ENCODE measurements around the gene POTEC.

DNA sequence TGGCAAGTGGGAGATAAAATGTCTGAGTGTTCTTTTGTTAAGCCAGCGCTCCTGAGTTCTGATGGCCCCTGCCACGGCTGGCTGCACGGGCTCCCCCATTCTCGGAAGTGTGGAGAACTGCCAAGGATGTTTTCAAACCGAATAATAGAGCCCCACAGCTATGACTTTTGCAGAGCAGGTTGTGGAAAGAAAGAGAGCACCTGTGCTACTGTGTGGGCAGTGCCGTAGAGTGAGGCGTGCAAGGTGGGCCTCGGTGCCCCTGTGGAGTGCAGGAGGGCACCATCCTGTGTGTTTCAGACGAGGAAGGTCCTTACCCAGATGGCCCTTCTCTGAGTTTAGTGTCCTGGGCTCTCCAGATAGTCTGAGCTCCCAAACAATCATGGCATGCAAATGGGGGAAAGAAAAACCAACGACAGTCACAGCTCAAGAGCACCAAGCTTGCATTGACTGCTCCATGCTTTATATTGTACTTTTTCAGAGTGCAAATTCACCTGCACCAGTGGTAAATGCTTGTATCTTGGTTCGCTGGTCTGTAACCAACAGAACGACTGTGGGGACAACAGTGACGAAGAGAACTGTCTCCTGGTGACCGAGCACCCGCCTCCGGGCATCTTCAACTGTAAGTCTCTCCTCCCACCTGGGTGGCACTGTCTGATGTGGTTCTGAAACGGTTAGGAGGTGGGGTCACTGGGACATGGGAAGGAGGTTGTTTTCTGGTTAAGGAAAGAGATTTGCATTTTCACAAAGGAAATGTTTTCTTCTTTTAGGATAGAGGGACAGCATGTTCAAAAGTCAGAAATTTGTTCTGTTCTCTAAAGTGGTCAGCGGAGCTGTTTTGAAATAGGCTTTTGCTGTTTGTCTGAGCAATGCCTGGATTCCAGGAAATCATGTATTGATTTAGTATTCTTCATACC, 219.5 kb downstream of the LDLRAD4 start:
- PRO-cap, 7 experiments, result no peak in any of the 7 experiments
- RAMPAGE, long total RNA, 2 experiments, result no peak in any of the 2 experiments

- PRO-cap, 7 experiments, result no peak in any of the 7 experiments
- RAMPAGE, long total RNA, 2 experiments, result no peak in any of the 2 experiments
These were observed 253.5 kb downstream of the LDLRAD4 start for GRCh38 chr18:13471903-13472633.

DNA sequence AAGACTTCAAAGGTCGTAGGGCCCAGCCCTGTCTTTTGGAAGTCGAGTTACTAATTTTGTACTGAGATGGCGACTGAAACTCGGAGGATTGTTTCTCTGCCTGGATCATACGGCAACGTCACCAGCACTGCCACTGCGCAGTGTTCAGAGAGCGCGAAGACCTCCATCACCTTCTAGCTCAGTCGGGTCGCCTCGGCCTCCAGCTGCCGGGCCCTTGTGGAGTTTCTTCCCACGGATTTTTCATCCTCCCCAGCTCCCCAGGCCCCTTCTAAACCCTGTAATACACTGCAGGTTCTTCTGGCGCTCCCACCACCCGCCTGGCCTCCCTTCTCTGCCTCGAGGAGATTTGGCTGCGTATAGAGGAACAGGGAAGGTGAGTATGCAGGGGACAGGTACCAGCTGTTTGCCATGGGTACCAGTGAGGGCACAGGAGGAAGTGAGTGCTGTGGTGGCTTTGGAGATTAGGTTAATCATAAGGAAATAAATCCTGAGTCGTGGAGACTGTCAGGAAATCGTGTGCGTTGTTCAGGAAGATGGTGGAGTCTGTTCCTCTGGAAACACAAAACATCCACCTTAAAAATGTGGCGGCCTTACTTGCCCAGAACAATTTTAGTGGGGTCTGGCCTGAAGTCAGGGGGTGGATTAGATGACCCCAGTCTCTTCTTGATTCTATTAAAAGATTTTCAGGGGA, 230.5 kb downstream of the FAM210A start:
- PRO-cap, 7 experiments, result no peak in any of the 7 experiments
- RAMPAGE, long total RNA, 2 experiments, result no peak in any of the 2 experiments

DNA sequence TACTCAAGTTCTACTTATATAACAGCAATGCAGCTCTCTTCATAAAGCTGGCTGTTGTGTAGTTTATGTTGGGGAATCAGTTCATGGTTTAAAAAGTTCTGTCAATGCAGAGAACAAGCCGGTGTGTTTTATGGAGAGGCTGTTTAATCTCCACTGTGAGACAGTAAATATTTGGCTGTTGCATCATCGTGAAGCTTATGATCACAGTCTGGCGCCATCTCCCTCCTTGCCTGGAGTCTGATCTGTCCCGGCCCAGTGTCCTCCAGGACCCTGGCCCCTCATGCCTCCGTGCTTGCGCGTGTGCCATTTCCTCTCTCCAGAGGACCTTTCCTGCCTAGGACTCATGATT, 184.3 kb downstream of the FAM210A start:
- PRO-cap, 7 experiments, result peak in 1 of 7 experiments; most common plus-strand start position 206 of the sequence (in 1)
- RAMPAGE, long total RNA, 2 experiments, result no peak in any of the 2 experiments

GRCh38 chr18:13564971-13565775, 161.2 kb downstream of the FAM210A start:
- PRO-cap, 7 experiments, result no peak in any of the 7 experiments
- RAMPAGE, long total RNA, 2 experiments, result no peak in any of the 2 experiments

- PRO-cap, 7 experiments, result peak in 2 of 7 experiments; most common plus-strand start chr18:13611464 (in 2); most common minus-strand start chr18:13611212 (in 2)
- RAMPAGE, long total RNA, 2 experiments, result start-site peak on the plus strand in 1 of 2 experiments, at chr18:13611390-13611464 at its widest, 17 reads per replicate
These were observed 115.3 kb downstream of the FAM210A start for GRCh38 chr18:13610906-13611676.

GRCh38 chr18:13800973-13801488, 22.9 kb upstream of the MC5R start:
- PRO-cap, 7 experiments, result no peak in any of the 7 experiments
- RAMPAGE, long total RNA, 2 experiments, result no peak in any of the 2 experiments

GRCh38 chr18:14458505-14458974, 84.9 kb downstream of the POTEC start:
- PRO-cap, 7 experiments, result no peak in any of the 7 experiments
- RAMPAGE, long total RNA, 2 experiments, result no peak in any of the 2 experiments

DNA sequence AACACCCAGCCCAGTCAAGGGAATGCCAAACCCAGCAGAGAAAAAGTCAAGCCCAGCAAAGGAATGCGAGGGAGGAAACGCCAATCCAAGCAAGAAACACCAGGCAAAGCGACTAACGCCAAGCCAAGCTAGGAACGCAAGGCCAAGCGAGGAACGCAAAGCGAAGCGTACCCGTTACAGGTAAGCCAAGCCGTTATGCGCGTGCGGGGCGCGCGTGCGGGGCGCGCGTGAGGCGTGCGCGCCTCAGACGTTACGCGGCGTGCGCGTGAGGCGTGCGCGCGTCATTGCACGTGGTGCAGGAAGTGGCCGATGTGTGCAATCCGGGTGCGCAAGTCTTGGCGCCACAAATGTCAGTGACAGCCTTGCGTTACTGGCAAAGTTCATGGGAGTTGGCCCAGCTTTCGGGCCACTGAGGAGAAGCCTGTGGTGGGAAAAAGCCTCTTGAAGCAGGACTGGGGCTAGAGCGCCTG, at the start of gene POTEC:
Gene POTEC, minus strand, starts transcription at position 197 of the 470 bp plus-strand sequence.
- PRO-cap, 7 experiments, result no peak in any of the 7 experiments
- RAMPAGE, long total RNA, 2 experiments, result no peak in any of the 2 experiments

- PRO-cap, 7 experiments, result no peak in any of the 7 experiments
- RAMPAGE, long total RNA, 2 experiments, result no peak in any of the 2 experiments
These were observed 449.6 kb downstream of the ANKRD30B start for GRCh38 chr18:15197436-15198060.

GRCh38 chr18:21016819-21017245, 94.8 kb downstream of the ROCK1 start:
- PRO-cap, 7 experiments, result no peak in any of the 7 experiments
- RAMPAGE, long total RNA, 2 experiments, result no peak in any of the 2 experiments

DNA sequence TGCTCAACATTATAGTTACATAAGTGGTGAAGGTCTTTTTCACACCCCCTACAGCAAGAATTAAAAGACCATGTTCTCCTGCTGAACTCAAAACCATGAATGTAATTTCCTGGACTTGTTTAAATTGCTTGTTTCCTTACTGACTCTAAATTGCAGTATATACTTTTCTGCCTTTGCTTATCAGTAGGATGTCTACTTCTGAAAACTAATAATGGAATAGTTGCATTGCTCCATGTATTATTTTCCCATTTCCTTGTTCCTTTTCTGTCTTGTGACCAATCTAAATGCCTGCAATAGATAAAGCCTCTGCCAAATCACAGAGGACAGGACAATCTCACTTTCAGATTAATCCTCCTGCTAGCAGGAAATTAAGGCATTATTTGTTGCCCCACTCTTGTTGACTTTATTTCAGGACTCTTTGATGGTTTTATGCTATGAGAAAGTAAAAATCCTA, 4.6 kb upstream of the ESCO1 start:
- PRO-cap, 7 experiments, result no peak in any of the 7 experiments
- RAMPAGE, long total RNA, 2 experiments, result no peak in any of the 2 experiments

GRCh38 chr18:21663598-21664099, 40.9 kb downstream of the ABHD3 start:
- PRO-cap, 7 experiments, result peak in 3 of 7 experiments; most common plus-strand start chr18:21663870 (in 3)
- RAMPAGE, long total RNA, 2 experiments, result no peak in any of the 2 experiments

DNA sequence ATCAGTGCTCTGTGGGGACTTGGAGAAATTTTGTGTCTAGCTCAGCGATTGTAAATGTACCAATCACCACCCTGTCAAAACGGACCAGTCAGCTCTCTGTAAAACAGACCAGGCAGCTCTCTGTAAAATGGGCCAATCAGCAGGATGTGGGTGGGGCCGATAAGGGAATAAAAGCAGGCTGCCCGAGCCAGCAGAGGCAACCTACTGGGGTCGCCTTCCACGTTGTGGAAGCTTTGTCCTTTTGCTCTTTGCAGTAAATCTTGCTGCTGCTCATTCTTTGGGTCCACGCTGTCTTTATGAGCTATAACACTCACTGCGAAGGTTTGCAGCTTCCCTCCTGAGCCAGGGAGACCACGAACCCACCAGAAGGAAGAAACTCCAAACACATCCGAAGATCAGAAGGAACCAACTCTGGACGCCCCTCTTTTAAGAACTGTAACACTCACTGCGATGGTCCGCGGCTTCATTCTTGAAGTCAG, 2.7 kb upstream of the ABHD3 start:
- PRO-cap, 7 experiments, result no peak in any of the 7 experiments
- RAMPAGE, long total RNA, 2 experiments, result no peak in any of the 2 experiments

DNA sequence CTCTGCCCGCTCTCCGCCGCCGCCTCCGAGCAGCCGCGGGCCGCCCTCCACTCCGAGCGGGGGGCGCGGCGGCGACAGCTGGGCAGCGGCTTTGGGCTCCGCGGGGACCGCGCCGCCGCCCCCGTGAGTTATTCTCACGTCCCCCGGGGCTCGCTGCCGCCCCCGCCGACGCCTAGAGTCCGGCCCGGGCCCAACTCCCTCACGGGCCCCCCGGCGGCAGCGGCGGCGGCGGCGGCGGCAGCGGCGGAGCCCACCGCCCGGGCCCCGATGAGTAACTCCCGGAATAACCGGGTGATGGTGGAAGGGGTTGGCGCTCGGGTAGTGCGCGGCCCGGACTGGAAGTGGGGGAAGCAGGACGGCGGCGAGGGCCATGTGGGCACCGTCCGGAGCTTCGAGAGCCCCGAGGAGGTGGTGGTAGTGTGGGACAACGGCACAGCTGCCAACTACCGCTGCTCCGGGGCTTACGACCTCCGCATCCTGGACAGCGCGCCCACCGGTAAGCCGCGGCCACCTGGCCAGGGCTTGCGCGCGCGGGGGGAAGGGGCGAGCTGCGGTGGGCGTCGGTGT, 808 bp downstream of the MIB1 start:
- PRO-cap, 7 experiments, result peak in 7 of 7 experiments; most common plus-strand start position 50 of the sequence (in 7); most common minus-strand start position 337 of the sequence (in 1)
- RAMPAGE, long total RNA, 2 experiments, result start-site peak on the plus strand in 2 of 2 experiments, centred at positions 352 to 383 of the sequence, 24 to 28 reads per replicate

- PRO-cap, 7 experiments, result no peak in any of the 7 experiments
- RAMPAGE, long total RNA, 2 experiments, result no peak in any of the 2 experiments
These were observed 103.3 kb downstream of the MIB1 start for GRCh38 chr18:21843972-21844282.

DNA sequence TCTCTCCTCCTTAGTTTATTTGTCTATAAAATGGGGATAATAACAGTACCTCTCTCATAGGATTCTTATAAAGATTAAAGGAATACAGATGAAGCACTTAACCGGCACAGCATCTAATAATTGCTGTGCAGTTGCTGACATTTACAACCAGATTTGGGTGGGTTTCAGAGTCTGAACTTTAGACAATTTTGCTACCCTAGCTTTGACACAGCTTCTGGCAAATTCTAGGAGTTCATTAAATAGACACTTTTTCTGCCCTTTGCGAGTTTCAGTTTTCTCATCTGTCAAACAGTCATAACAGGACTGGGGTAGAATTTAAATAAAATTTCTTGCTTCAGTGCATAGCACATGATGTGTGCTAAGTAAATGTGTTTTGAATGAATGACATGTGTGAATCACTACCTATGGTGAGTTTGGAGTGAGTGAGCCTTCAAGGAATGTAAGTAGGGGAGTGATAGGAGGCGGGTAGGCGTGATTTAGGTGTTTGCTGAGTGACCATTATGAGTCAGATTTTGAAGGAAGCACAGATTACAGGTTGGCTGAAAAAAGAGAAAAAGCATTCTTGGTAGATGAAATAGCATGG, 137.2 kb upstream of the GATA6 start:
- PRO-cap, 7 experiments, result no peak in any of the 7 experiments
- RAMPAGE, long total RNA, 2 experiments, result no peak in any of the 2 experiments

DNA sequence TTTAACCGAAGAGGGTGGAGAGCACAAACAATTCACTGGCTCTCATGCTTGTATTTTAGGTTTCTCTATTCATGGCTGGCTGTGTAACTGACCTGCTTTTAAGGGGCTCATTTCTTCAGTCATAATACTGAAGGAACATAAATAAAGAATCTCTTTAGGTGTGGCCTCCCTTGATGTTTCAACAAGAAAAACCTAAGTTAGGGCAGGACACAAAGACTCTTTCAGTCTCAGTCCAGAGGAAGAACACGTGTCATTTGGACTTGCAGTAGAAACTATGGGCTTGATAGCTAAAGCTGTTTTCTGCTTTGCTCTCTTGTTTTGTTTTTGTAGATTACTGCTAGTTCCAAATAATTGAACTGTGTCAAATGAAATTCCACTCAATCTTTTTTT, 108.8 kb upstream of the GATA6 start:
- PRO-cap, 7 experiments, result no peak in any of the 7 experiments
- RAMPAGE, long total RNA, 2 experiments, result no peak in any of the 2 experiments

DNA sequence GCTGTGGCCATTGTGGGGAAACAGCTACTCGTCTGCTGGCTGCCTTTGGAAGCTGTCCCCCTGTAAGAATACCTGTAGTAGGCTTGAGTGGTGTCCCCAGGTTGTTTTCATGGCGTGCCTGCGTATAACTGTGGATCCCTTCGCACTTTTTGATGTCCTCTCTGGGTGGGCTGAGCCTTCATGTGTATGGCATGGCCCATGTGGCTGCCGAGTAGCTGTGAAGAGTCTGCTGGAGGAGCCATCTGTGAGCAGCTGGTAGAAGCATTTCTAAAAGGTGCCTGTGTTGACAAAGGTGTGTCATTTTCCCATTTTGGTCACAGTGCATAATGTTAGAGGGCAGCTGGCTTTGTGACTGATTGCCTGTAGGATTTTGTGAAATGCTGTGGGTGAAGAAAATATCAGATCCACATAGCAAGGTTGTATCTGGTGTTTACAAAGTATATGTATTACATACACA, 16.3 kb downstream of the GATA6 start:
- PRO-cap, 7 experiments, result no peak in any of the 7 experiments
- RAMPAGE, long total RNA, 2 experiments, result no peak in any of the 2 experiments

DNA sequence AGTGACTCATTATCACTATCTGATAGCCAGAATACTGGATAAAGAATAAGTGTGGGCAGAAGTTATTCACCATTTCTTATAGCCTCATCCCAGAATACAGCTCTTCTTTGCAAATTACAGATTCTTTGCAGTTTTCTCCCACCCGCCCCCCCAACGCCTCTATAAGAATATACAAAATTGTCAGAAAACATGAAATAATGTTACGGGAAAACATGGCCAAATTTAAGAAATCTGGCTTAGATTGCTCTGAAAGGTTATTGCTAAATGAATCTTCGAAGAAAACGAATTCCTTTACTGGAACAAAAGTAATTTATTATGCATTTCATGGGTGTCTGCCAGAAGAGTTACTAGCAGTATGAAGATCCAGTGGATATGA, 21.8 kb downstream of the GATA6 start:
- PRO-cap, 7 experiments, result no peak in any of the 7 experiments
- RAMPAGE, long total RNA, 2 experiments, result no peak in any of the 2 experiments

Measured in ovary (tissue), 7 donors.